Type B pancreatic cell (in vitro differentiated cells): ENCODE results near the genes RNF224 and NRARP.

- PRO-cap = no peak
These were observed at the start of gene RNF224 for GRCh38 chr9:137226836-137227975. RNF224 (plus strand) TSS chr9:137227502.

DNA sequence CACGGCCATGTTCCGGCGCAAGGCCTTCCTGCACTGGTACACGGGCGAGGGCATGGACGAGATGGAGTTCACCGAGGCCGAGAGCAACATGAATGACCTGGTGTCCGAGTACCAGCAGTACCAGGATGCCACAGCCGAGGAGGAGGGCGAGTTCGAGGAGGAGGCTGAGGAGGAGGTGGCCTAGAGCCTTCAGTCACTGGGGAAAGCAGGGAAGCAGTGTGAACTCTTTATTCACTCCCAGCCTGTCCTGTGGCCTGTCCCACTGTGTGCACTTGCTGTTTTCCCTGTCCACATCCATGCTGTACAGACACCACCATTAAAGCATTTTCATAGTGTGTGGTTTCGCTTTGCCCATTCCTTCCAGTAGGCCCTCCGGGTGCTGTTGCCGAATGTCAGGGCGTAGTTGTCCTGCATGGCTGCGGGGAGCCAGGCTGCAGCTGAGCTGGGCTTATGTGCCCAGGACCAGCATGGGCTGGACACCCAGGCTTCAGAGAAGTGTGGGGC, 2.3 kb downstream of the TUBB4B start:
- PRO-cap = no peak

- PRO-cap = bidirectional peak, plus-strand start at chr9:137302449, minus-strand start at chr9:137302271; bidirectional peak, plus-strand start at chr9:137302661, minus-strand start at chr9:137302562
These were observed at the start of gene NRARP for GRCh38 chr9:137302131-137302772. NRARP (minus strand) TSS chr9:137302271.

GRCh38 chr9:137302799-137303706, 982 bp upstream of the NRARP start:
- PRO-cap = unidirectional peak, minus-strand start at chr9:137303056

GRCh38 chr9:137304959-137305916, 3.2 kb upstream of the NRARP start:
- PRO-cap = no peak

GRCh38 chr9:137311027-137311888, 9.2 kb upstream of the NRARP start:
- PRO-cap = no peak

- PRO-cap = no peak
These were observed 12.4 kb upstream of the NRARP start for GRCh38 chr9:137314164-137315162.

DNA sequence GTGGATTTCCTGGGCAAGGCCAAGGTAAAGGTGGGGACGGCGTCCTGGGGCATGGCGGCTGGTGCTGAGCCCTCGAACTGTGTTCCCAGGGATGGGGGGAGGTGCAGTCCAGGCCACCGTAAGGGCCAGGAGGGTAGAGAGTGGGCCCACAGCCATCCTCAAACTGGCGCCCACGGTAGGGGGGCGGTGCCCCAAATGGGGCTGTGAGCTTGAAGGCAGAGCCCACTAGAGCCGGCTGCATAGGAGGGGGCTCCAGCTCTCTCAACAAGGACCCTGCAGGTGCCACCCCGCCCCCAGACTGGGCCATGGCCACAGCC, 6.1 kb downstream of the NOXA1 start:
- PRO-cap = no peak

DNA sequence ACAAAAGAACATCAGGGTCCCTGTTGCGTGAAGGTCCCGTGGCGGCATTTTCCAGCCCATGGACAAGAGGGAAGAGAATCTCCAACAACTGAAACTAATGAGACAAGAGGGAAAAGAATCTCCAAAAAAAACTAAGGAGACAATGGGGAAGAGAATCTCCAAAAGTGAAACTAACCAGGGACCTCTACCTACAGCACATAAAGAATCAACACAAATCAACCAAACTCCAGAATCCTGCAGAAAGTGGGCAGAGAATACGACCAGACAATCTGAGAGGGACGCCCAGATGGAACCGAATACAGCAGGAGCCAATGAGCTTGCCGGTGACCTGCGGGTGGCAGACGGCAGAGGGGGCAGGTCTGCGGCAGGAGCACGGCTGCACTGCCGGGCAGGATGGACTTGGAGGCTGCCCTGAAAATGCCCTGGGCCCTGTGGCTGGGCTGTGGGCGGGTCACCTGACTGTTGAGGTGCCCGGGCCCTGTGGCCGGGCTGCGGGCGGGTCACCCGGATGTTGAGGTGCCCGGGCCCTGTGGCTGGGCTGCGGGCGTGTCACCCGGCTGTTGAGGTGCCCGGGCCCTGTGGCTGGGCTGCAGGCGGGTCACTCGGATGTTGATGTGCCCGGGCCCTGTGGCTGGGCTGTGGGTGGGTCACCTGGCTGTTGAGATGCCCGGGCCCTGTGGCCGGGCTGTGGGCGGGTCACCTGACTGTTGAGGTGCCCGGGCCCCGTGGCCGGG, 36.4 kb downstream of the PNPLA7 start:
- PRO-cap = no peak

DNA sequence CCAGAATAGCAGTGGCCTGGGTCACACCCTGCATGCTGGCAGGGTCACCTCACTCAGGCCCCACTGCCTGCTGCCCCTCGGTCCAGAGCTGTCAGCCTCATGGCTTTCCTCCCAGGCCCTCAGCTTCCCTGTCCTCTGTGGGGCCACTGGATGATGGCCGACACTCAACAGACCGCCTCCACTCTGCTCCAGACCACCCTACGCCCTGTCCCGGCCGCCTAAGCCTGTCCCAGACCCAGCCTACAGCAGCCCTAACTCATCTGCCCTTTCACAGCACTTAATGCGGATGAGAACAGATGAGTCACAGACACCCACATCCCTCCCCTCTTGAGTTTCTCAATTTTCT, 5.9 kb downstream of the PNPLA7 start:
- PRO-cap = no peak

- PRO-cap = unidirectional peak, plus-strand start at chr9:137618041
These were observed 907 bp upstream of the EHMT1 start for GRCh38 chr9:137617729-137618466.

DNA sequence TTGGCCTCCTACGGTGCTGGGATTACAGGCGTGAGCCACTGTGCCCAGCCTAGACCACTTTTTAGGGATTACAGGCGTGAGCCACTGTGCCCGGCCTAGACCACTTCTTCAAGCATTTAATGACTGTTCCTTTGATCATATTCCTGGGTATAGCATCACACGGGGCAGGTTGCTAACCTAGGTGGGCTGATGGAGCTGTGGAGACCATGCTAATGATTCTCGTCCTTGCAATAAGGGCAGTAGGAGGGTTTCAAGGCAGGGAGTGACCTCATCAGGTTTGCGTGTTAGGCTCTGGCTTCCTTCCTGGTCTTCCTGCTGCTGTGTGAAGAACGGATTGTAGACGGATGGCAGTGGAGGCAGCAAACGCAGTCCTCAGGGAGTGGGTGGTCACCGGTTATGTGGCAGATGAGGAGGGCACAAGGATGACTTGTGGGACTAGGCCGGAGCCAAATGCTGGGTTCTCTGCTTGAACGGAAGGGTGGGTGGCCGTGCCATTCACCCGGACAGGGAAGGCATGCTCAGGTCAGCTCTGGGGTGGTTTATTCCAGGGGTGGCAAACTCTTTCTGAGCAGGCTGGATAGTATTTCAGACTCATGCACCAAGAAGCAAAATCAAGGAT, 14.0 kb downstream of the EHMT1 start:
- PRO-cap = no peak

GRCh38 chr9:137705366-137706536, 86.9 kb downstream of the EHMT1 start:
- PRO-cap = no peak

GRCh38 chr9:137733804-137734603, 115.2 kb downstream of the EHMT1 start:
- PRO-cap = no peak

- PRO-cap = no peak
These were observed 119.9 kb upstream of the CACNA1B start for GRCh38 chr9:137757647-137758163.

GRCh38 chr9:137788572-137788918, 89.0 kb upstream of the CACNA1B start:
- PRO-cap = no peak